UCH-1 (cell line): ENCODE measurements around a stretch of chr2.

- RRBS, result 76% methylated on average over 6 of the region's 24 CpGs
These were observed 81.6 kb downstream of the HDAC4 start for GRCh38 chr2:239318850-239320006.

- RRBS, result no CpG with 5 or more reads among the region's 10 CpGs
These were observed 78.9 kb downstream of the HDAC4 start for GRCh38 chr2:239321636-239322519.

DNA sequence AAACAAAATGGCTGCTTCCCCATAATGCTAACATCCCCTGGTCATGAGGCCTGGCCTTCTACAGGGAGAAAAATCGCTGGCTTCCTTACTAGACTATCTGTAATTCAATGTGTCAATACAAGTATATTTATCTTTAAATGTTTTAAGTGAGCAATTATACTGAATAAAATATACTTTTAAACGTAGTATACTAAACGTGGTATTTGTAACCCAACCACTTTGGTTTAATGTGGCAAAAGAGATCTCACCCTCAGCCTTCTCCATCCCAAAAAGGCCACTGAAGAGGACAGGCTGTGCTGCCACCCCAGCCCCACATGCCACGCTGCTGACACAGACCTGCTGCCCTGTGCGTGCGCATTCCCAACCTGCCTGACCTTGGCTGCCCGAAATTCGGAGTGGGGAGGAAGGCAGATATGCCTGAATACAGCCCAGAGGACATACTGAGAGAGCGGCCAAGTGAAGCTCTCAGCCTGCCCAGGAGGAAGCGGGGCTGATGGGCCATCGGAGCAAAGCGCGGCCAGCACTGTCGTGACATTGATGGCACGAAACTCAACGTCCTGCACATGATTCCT, 70.1 kb downstream of the HDAC4 start:
- RRBS, result no CpG with 5 or more reads among the region's 16 CpGs

DNA sequence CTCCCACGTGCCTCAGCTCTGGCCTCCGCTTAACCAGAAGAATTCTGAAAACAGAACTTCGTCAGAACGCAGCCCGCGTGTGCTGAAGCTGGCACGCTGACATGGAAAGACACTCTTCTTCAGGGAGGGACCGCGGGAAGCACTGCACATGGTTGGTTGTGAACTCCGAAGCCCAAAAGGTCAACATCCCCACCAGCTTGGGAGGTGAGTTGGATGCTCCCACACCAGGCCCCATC, 9.1 kb downstream of the HDAC4 start:
- RRBS, result no CpG with 5 or more reads among the region's 10 CpGs

GRCh38 chr2:239397884-239399038, 2.6 kb downstream of the HDAC4 start:
- RRBS, result 95% methylated on average over 3 of the region's 28 CpGs

- RRBS, result no CpG with 5 or more reads among the region's 8 CpGs
These were observed 1.8 kb upstream of the HDAC4 start for GRCh38 chr2:239402667-239402962.

DNA sequence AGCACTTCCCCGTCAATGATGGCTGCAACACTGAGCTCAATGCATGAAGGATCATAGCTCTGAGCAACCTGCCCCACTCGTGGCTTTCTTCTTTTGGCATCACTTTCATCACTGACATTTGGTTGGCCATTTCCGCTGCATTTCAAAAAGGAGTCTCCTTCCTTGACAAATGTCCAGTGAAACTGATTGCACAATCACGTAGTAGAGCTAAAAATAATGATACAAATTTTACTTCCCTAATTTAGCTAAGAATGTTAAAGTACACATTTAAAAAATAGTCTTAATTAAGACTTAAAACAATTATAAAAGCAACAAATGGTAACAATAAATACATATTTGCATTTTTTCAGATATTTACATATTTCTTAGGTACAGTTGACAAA, 205.2 kb upstream of the HDAC4 start:
- RRBS, result no CpG with 5 or more reads among the region's 4 CpGs

DNA sequence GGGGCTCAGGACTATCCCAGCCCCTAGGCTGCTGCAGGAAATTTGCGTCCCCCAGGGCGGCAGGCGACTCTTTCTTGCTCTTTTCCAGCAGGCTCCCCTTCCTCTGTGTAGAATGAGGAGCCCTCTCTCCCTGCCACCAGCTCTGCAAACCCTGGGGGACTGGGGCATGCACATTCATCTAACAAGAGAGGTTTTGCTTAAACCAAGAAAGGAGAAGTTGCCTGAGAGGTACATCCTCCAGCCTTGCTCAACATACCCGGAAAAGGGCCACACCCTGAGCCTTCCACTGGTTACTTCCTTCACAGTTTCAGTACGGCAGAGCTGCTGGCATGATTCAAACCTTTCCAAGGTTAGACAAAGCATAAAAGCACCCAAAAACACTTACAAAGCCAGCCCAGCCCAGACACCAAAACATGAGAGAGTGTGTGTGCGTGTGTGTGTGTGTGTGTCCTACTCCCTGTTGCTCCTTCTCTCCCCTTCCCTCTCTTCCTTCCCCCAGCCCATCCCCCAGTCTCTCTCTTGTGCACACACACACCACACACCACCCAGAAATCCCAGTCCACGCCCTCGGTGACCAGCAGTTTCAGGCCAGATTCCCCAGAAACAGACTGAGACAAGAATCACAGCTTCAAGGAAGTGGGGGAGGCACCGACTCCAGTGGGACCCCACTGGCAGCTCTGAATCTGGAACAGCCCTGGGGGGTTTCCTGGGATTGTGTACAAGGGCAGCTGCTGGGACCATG, 113.7 kb downstream of the NDUFA10 start:
- RRBS, result no CpG with 5 or more reads among the region's 9 CpGs

DNA sequence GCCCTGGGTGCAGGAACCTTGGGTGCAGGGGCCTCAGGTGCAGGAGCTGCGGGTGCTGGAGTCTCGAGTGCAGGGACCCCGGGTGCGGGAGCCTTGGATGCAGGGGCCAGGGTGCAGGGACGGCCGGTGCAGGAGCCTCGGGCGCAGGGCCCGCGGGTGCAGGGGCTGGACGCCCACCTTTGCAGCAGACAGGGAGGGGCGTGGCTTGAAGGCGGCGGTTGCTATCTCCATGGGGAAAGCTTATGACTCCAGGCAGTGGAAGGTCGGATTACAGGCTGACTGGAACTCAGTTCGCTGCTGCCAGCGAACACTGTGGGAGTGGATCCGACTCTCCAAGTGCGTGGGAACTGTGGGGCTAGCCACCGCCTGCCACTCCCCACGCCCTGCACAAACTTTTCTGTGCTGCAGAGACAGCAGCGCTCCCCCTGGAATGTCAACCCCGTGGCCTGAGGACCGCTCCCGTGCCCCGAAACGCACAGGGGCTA, 40.3 kb downstream of the COPS9 start:
- RRBS, result 10% methylated on average over 4 of the region's 27 CpGs

- RRBS, result no CpG with 5 or more reads among the region's 10 CpGs
These were observed 103.9 kb upstream of the OTOS start for GRCh38 chr2:240244453-240244729.

GRCh38 chr2:240387577-240388047, 47.9 kb upstream of the GPC1 start:
- RRBS, result no CpG with 5 or more reads among the region's 15 CpGs

GRCh38 chr2:240434589-240435103, 817 bp upstream of the GPC1 start:
- RRBS, result 10% methylated on average over 8 of the region's 23 CpGs

- RRBS, result no CpG with 5 or more reads among the region's 16 CpGs
These were observed 15.6 kb downstream of the GPC1 start for GRCh38 chr2:240450939-240451572.

DNA sequence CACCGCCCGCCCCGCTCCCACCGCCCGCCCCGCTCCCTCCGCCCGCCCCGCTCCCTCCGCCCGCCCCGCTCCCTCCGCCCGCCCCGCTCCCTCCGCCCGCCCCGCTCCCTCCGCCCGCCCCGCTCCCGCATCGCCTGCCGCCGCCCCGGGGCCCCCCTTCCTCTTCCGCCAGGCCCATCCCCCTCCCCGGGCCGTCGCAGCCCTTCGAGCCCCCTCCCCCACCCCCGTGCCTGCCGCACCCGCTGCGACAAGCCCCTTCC, 17.8 kb downstream of the GPC1 start:
- RRBS, result 9% methylated on average over 3 of the region's 35 CpGs

GRCh38 chr2:240561141-240561689, 1.1 kb downstream of the DUSP28 start:
- RRBS, result 2% methylated on average over 8 of the region's 20 CpGs

DNA sequence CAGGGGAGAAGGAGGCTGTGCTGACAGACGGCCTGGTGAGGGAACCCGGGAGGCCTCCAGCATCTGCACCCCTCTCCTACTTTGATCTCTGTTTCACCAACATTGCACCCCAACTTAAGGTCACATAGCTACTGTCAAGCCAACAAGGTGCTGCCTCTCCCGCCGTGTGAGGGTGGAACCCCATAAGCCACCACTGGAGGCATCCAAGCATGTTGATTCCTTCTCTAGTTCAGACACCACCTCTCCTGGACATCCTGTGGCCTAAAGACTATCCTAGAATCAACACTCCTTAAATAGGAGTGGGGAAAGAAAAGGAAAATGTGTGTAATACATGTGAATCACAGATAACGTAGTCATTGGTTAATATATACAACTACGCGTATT, 3.5 kb upstream of the RNPEPL1 start:
- RRBS, result no CpG with 5 or more reads among the region's 7 CpGs

DNA sequence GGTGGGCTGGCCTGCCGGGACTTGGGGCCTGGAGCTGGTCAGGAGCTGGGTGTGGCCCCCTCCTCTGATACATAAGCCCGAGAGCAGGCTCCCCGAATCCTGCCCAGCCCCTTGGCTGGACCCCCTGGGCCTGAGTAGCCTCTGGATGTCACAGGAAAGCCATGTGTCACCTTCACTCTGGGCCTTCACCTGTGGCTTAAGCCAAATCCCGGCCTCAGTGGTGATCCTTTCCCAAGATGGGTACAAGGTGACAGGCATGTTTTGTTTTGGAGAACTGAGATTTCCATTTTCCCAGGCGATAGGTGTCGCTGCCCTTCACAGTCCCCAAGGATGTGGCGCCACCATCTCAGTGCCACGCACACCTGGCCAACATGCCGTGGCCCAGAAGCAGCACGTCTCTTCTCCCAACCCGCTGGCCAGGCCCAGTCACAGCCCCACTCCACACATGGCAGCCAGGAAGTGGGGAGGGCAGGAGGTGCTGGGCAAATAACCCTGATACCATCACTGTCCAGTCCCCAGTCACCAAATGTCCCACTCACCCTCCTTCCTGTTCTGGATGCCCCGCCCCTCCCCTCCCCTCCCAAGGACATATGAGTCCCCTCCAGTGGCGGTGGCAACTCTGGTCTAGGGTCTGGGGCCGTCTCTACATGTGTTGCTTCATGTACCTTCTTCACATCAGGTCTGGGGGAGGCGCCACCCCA, 7.6 kb upstream of the CAPN10 start:
- RRBS, result no CpG with 5 or more reads among the region's 15 CpGs

DNA sequence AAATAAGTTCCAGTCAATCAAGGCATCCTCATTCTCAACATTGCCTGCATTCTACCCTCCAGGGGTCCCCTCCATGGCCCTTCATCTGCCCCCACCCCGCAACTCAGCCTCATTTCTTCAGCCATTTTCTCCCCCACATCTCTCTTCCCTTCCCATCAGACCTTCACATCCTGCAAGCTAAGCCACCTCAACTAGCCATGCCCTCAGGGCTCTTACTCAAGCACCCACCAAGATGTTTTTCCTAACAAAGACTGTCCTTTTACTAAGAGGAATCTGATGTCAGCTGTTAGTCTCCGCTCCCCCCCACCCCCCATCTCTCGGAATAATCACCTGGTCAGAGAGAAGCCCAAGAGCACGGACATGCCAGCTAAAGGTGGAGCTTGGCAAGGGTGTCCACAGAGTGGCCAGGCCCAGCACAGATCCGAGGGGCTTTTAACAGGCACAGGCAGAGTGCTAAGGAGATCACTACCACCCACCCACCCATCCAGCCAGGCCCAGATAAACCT, 4.7 kb upstream of the CAPN10 start:
- RRBS, result no CpG with 5 or more reads among the region's 5 CpGs

GRCh38 chr2:241006206-241006542, 7.8 kb downstream of the SNED1 start:
- RRBS, result no CpG with 5 or more reads among the region's 2 CpGs

GRCh38 chr2:241036027-241036360, 37.6 kb downstream of the SNED1 start:
- RRBS, result no CpG with 5 or more reads among the region's 25 CpGs